Placental epithelial cell (primary cell): ENCODE measurements around the gene C12orf29.

DNA sequence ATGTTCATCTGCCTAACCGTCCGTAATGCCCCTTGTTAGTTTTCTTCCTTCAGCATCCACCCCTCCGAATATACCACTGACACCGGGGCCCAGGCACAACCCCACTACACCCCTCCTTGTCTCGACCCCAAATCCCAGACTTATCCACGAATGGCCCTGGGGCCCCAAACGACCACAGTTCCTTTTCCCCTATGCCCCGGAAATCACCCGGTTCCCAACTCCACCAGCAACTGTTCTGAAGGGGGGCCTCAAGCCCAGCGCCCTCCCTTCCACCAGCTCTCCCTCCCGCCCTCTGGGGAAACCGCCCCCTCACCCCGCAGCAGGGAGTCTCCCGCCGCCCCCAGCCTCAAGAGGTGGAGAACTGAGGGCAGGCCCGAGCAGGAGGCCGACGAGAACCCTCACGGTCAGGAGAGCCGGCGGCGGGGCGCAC is 621 bp downstream of the PPP1R12A start:
- CAGE, long polyA plus RNA: no peak

- CAGE, long polyA plus RNA: no peak
Measured at GRCh38 chr12:81083742-81084569, 6.1 kb downstream of the ACSS3 start.

DNA sequence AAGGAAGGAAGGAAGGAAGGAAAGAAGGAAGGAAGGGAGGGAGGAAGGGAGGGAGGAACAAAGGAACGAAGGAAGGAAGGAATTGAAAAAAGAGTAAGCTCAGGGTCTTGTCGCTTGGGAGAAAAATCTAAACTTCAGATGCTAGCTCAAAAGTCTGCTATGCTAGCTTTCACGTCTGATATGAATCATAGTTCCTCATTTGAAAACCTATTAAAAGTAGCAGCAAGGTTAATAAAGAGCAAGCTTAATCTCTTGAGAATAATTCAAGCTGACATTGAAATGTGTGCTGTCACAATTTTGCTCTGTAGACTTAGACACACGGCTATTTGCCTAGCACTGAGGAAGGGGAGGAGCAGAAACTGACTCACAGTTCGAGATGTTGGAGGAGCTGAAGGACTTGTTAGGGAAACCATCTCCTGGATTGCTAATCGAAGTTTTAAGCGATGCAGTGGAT is 216.6 kb downstream of the ACSS3 start:
- CAGE, long polyA plus RNA: no peak

DNA sequence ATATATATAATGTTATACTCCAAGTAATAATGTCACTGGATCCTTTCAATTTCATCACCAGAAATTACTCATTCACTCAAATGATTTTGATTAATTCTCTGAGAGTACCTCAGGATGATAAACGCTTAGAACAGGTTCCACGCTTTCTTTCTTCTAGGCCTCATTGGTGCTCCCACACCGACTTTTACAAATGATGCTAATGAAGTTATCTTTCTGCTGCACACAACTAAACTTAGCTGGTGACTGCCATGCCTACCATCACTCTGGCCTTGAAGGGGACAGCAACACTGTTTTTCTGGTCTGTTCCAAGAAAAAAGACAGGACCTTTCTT is 100.1 kb downstream of the RASSF9 start:
- CAGE, long polyA plus RNA: no peak

- CAGE, long polyA plus RNA: no peak
Measured at GRCh38 chr12:85805284-85806063, 30.7 kb downstream of the RASSF9 start.

DNA sequence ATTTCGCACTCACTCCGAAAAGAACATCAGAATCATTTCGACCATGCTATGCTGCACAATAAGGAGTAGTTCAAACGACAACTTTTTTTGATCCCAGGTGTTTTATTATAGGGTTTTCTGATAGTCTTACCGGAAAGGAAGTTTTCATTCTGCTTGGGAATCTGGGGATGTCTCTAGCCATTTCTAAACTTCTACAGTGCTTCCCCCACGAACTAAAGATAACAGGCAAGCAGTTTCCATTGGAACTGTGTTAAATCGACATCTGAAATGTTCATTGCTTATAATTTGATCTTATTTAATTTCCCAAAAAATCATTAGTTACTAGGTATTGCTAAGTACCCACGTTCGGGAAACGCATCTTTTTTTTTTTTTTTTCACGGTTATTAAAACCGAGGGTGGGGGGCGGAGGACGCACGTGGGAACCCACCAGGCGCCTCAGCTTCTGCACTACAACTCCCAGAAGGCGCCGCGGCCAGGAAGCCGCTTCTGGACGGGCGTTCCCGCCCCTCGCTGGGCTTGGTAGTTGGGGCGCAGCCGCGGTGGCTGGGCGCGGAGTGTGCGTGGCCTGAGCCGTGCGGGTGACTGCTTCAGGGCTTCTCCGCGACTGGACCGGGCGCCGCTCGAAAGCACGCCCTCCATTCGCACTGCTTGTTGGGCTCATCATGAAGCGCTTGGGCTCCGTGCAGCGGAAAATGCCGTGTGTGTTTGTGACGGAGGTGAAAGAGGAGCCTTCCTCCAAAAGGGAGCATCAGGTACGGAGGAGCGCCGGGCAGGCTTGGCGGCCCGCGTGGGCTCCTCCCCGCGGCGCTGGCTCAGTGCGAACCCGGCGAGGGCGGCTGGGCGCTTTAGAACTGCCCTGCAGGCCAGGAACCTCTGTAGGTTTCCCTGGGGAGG is at the start of gene C12orf29:
C12orf29 (plus strand) TSS at position 550 of the 894 bp plus-strand sequence.
- CAGE, long polyA plus RNA: no peak

GRCh38 chr12:88419051-88419415 is 161.2 kb downstream of the KITLG start:
- CAGE, long polyA plus RNA: no peak

DNA sequence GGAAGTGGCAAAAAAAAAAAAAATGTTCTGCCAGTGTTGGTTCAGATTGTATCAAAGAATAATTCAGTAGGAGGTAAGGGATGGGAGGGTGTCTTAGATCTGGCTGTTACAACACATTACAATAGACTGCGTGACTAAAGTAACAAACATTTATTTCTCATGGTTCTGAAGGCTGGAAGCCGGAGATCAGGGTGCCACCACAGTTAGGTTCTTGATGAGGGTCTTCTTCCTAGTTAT is 125.7 kb downstream of the KITLG start:
- CAGE, long polyA plus RNA: no peak

GRCh38 chr12:89160492-89161206 is 191.7 kb downstream of the DUSP6 start:
- CAGE, long polyA plus RNA: no peak

DNA sequence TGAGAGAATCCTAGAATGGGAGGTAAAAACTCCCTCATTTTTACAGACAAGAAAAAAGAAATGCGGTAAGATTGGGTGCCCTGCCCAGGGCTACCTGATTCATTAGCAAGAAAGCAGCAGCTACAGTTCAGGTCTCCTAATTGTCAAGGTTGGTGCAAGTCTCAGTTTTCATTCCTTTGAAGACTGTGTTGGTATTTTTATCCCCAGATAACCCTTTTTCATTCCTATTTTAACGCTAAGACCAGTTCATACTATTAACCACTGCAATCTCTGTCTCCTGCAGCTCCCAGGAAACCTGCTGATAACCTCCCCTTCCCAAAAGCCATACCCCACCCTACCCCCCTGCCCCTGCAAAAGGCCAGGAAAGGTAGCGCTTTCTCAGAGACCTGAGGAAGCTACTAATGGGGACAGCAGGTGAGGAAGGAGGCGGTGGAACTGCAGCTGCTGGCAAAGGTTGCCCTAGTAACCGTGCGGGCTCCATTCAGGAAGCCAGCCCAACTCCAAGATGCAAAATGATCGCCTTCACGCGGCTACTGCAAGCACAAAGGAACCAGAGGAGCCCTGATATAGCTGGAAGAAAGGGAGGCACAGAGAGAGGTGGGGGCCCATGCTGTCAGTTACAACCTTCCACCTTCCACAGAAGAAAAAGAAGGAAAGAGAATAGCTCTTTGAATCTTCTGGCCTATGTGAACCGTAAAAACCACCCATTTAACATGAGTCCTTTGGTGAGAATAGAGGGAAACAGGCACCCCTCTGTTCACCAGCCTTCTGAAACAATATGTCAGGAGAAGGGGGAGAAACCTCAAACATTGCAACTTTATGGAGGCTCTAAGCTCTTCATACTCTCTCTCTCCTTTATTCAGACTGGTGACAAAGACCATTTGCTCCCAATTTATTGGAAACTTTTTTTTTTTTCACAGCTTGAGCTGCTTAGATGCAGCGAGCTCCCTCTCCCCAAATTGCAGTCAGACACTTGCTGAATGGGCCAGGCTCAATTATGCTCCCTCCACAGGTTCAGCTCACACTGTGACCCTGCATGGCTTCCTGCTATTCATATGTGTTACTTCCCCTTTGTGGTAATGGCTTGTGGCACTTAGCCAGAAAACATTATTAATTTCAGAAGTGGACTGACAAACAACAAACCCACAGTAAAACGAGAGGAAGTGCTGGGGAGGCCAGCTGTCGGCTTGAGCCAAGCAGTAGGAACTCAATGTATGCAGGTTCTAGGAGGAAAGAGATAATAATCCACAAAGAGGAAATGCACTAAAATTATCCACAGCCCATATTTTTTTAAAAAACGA is 6.4 kb downstream of the DUSP6 start:
- CAGE, long polyA plus RNA: no peak

- CAGE, long polyA plus RNA: no peak
Measured at GRCh38 chr12:89351282-89352135, 792 bp downstream of the DUSP6 start.

DNA sequence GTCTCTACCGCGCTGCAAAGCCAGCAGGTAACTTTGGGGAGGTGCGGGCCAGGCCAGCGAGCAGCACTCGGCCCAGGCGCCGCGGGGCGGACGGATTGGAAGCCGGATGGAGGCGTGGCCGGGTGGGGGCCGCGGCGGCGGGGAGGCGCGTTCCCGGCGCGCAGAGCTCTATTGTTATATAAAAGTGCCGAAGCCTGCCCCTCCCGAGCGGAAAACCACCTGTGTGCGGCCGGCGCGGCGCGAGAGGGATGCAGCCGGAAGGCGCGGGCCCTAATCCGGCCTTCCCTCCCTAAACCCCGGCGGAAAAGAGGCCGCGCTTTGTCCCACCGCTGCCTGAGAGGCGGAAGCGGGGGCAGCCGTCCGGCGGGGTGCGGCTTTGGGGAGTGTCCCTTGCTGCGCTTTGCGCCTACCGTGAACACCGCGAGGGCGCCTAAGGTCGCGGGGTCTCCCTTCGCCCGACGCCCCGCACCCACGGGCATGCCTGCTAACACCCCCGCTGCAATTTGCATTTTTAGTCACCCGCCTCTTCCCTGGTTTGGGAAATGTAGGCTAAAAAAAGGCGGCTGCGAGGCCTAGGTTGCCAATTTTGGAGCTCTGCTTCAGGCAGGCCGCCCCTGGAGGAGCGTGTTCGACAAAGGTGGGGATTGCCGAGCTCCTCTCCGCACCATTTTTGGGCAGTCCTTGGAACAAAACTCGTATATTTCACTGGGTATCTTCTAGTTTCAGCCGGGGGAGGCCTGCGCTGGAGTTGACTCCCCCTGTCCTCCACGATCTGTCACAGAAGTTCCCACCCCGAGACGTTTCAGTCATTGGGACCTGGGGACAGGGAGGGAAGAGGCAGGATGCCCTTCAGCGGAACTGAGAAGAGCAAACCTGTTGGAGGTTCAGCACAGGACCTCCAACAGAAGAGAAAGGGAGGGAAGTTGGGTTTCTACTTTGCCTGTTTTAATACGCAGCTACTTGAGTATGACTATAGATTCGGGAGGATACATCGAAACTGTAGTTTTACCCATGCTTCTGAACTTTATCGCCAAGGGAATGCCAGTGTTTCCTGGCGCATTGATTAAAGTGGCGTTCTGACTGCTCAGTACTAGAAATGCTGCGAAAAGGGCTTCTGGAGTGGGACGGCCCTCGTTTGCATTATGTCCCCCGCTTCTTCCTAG is 2.0 kb upstream of the DUSP6 start:
- CAGE, long polyA plus RNA: no peak

DNA sequence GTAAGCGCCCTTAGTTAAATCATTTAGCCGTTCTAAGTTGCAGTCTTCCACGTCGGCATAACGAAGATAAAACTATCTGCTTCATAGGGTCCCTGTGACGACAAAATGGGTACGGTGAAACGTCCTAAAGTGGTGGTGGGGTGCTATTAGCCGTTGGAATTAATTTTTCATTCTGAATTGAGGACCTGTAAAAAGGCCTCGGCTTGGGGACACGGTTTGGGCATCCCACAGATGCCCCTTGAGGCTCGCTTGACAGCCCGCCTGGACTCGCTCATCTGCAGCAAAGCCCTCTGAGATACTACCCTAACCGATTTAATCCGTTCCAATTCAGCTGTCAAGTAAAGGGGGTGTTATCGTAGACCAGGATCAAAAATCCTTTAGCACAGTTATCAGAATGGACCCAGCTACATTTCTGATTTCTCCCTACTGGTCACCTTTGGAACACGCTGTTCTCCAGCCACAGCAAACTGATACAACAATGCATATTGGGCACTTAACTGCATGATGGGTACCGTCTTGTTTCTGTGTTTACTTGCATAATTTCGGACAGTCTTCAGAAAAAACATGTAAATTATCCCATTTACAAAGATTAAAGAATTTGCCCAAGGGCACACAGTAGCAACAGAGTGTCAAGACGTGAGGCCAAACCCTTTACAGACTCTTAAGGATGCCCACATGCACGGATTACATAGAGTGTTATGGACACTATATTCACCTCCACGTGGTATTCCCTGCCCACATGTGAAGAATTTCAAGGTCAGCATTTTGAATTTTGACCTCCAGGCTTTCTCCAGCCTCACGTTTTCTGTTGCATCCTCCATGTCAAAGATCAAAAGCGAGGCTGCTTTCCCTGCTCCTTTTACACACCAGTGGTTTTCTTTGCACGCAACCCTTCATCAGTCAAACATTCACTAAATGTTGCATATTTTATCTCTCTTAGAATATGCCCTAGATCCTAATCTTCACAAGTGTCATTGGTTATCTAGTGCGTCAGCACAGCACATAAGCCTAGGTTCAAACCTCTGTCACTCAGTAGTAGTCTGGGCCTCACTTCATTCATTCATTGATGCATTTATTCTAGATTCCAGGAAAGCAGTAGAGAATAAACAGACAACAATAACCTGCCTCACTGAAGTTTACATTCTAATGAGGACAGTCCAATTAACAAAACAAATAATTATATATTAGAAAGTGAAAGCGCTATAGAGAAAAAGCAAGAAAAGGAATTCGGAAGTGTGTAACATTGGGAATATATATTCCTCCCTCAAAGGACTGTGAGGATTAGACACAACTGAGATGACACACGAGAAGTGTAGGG is 3.2 kb upstream of the DUSP6 start:
- CAGE, long polyA plus RNA: no peak

DNA sequence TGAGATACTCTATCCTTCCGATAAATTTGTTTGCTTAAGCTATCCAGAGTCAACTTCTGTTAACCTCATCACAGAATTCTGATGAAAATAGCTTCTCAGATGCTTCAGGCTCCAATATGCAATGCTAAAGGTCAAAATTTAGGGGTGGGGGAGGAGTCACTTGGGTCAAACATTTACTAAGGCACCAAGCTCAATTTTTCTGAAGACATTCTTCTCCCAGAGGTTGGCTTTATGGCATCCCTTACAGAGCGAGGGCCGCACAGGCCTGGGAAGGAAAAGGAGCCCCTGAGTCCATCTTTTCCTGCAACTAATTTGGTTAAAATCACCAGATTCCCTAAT is 27.2 kb upstream of the DUSP6 start:
- CAGE, long polyA plus RNA: no peak

DNA sequence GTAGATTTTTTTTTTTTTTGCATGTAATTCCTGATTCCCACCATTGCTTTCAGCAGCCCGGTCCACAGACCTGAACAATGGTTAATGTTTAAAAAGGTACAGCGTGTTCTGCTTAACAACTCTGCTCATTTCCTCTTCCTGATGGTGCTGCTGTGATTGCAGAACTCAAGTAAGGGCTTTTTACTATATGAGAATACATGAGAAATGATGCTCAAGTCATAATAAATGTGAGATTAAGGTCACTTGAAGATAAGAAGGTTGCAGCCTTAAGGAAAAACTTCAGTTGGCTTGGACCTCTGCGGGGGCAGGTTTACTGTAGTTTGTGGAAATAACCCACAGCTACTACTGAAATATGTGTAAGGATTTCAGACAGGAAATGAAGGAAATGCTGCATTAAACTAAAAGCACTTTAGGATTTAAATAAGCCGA is 37.9 kb upstream of the DUSP6 start:
- CAGE, long polyA plus RNA: no peak

- CAGE, long polyA plus RNA: no peak
Measured at GRCh38 chr12:89451672-89452544, 72.7 kb downstream of the GALNT4 start.

- CAGE, long polyA plus RNA: no peak
Measured at GRCh38 chr12:89614852-89615632, 89.2 kb upstream of the POC1B start.

DNA sequence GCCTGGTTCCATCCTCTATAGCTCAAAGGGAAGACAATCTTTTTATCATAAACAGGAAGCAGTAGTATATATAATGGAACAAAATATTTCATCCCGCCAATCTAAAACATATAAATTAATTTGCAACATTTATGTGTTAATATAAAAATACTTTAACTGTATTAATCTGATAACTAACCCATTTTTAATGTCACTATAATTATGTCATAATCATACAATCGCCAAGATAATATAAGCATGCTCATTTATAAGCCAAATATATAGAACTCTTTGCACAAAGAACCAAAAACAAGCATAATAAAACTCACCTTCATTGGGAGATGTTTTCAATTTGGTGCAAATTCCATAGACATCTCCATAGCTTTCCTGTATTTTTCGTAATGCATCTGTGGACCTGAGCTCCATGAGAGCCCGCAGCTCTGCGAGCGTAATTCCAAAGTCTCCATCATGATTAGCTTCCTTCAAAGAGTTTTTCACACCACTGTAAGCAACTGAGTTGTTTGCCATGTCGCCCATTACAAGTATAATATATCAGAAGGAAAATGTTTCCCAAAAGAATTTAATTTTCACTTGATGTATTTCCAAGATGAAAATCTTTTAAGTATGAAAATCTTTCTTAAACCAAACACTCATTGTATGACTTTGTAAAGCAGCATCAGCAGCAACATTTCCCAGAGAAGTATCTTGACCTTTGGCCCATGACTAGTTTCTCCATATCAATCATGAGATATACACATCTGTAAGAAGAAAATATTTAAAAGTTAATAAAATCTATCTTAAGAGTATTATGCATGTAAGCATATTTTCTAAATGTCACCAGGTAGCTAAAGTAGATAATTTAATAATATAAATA is 53.0 kb downstream of the ATP2B1 start:
- CAGE, long polyA plus RNA: no peak

DNA sequence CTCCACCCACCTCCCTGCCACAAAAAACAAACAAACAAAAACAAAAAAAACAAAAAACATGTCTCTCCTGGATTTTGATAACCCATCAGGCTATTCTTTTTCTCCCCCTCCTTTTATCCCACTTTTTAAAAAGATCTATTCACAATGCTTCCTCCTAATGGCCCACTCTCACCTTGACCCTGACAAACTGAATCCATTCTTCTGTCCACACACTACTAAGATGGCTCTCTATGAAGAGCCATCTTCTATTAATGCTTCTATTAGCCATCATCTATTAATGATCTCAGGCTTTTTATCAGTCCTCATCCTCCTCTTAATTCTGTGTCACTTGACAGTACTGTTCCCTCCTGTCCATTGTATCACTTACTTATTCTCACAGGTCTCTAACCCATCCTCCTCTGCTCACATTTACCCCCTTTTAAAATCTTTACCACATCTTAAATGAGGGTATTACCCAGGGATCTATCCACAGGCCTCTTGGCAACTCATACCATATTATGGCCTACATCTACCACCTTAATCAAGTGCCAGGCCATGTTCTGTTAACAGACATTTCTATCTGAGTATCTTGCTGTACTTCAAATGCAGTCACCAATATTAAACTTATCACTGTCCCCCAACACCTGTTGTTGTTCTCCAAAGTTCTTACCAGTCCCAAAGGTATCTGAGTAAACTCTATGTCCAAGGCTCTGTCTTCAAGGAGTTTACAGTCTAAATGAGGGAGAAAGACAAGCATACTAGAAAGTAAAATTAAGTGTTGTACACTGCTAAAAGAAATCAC is 41.5 kb downstream of the ATP2B1 start:
- CAGE, long polyA plus RNA: no peak

DNA sequence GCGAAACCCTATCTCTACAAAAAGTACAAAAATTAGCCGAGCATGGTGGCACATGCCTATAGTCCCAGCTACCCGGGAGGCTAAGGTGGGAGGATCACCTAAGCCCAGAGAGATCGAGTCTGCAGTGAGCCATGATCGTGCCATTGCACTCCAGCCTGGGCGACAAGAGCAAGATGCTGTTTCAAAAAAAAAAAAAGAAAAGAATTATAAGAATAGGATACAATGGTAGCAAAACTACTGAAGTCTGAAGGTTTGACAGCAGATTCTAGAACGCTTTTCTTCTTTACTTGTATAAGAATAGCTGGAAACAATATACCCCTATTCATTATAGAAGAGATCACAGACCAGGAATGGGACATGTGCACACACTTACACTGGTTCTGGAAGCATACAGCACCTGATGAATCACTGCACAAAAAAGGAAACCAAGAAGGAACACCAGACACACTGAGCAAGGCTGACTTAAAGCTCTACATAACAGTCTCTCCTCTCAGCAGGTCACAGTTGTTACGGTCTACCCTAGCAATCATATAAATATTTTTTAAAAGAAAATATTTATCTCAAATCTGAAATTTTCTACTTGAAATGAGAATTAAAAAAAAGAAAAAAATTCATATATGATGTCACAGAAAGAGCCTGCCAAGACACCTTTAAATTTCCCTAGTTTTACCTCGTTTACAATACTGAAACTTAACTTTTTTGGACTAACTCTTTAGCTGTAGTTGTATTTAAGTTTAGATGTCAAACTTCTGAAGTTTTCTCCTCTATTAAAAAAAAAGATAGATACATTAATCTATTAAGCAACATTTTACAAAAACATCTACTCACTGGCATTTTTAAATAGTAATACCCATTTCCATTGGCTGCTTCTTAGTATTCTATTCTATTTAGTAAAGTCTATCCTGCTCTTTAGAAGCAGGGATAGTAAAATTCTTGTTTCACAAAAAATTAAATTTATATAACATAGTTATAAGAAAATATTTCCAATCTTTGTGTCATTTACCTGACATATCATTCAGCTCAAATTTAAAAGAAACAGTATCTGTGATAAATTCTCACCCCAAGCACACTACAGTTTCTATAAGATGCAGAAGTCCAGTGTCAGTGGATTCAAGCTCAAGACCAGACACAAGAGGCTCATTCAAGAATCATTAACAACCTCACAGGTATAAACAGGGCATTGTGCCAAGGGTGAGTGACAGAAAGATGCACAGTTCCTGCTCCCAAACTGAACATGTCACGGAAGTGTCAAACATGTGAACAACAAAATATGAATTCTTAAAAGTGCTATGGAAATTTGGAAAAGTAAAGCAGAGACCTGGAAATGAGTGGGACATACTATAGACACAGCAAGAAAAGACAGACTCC is 13.3 kb downstream of the ATP2B1 start:
- CAGE, long polyA plus RNA: no peak